Bile duct (tissue), 1 donor: ENCODE data around the genes OR6Q1, OR9Q2, MPEG1, OR5A2, OR5A1 and OSBP.

- PRO-cap: no peak
Observed at GRCh38 chr11:57639520-57640177, 10.1 kb downstream of the YPEL4 start.

- PRO-cap: no peak
Observed at GRCh38 chr11:57644821-57646074, 4.5 kb downstream of the YPEL4 start.

- PRO-cap: no peak
Observed at GRCh38 chr11:57660772-57661405, 3.3 kb downstream of the CLP1 start.

DNA sequence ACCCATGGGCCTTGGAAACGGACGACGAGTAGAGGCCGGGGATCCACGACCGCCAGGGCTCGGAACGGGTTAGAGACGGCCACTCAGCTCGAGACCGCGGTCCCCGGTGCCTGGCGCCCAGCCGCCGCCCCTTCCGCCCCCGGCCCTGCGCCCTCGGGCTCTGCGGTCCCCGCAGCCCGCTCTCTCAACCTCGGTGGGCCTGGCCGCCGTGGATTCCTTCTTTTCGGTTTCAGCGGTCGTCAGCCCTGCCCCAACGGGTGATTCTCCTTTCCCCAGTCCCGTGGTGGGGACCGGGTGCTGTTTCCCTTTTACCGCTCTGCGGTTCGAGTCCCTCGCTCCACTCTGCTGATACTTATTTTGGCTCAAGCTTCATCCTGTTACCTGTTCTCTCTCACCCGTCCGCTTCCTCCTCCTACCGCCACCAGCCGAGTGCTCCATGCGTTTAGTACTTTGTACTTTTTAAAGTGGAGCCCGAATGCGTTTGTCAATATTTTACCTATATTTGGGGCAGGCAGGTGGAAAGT is 488 bp downstream of the ZDHHC5 start:
- PRO-cap: no peak

GRCh38 chr11:58030720-58031223 is at the start of gene OR6Q1:
TSS of gene OR6Q1 (plus strand) at chr11:58030953.
- PRO-cap: no peak

- PRO-cap: no peak
Observed at GRCh38 chr11:58188735-58189207, at the start of gene OR9Q2. TSS of gene OR9Q2 (plus strand) at chr11:58189070.

DNA sequence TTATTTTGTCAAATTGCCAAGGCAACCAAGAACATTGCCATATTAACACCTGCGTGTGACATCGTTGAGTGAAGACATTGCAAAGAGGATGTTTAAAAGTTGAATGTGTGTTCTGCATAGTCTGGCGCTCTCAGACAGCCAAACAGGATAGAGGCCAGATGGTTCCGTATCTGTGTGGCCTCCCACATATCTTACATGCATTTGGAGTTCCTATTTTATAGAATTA is 17.4 kb upstream of the OR5B21 start:
- PRO-cap: no peak

DNA sequence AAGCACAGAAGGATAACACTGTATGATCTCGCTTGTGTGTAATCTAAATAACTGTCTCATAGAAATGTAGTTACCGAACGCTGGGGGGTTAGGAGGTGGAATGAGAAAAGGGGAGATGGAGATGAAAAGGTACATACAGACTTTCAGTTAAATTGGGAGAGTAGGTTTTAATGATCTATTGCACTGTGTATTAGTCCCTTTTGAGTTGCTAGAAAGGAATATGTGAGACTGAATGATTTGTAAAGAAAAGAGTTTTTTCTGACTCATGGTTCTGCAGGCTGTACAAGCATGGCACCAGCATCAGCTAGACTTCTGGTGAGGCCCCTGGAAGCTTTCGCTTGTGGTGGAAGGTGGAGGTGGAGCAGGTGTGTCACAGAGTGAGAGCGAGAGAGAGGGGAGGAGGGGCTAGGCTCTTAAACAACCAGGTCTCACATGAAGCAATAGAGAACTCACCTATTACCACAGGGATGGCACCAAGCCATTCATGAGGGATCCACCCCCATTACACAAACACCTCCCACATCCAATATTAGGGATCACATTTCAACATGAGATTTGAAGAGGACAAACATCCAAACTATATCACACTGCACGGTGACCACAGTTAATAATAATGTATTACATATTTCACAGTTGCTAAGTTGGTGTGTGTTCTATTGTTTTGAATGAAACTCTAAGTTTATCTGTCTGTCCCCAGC is 13.9 kb downstream of the ZFP91 start:
- PRO-cap: no peak

GRCh38 chr11:58609715-58610650 is 12.5 kb upstream of the CNTF start:
- PRO-cap: no peak

- PRO-cap: no peak
Observed at GRCh38 chr11:58734892-58735663, 3.3 kb upstream of the GLYAT start.

DNA sequence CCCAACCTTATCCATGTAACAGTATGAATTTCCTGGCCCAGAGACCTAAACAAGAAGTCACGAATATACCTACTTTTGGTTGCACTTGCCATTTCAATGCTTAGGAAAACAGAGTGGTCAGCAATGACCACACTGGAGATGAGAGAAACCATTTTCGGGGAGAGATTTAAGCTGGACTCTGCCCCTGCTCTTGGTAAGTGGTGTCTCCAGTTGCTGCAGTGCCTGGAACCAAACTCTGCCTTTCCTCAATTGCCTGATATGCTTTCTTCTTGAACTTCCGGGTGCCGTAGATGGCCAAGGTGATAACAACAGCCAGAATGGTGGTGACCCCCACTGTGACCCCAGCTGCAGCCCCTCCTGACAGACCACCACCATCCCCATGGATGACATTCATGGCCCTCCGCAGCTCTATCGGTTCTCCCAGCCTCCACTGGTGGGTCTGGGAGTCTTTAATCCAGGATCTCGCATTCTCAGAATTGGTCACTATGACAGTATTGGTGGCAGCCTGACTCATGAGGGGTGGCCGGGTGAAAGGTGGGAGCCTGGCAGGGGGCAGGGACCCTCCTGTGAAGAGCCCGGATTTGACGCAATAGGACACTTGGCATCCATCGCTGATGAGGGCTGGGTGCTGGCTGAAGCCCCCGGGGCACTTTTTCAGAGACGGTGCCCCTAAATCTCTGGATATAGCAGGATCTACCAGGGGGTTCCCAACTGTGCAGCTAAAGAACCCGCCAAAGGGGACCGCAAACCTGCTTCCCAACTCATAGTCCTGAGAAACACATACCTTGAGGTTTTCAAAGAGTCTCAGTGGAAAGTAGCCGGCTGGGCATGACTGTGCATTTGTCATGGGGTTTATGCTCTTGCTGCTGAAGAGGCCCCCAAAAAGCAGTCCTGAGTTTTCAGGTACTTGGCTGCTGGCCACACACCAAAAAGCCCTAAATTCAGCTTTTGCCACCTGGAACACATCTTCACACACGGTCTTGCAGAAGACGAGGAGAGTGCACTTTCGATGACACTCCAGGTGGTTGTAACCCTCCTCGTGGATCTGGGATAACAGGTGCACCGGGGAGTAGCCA is 1.8 kb downstream of the MPEG1 start:
- PRO-cap: no peak

DNA sequence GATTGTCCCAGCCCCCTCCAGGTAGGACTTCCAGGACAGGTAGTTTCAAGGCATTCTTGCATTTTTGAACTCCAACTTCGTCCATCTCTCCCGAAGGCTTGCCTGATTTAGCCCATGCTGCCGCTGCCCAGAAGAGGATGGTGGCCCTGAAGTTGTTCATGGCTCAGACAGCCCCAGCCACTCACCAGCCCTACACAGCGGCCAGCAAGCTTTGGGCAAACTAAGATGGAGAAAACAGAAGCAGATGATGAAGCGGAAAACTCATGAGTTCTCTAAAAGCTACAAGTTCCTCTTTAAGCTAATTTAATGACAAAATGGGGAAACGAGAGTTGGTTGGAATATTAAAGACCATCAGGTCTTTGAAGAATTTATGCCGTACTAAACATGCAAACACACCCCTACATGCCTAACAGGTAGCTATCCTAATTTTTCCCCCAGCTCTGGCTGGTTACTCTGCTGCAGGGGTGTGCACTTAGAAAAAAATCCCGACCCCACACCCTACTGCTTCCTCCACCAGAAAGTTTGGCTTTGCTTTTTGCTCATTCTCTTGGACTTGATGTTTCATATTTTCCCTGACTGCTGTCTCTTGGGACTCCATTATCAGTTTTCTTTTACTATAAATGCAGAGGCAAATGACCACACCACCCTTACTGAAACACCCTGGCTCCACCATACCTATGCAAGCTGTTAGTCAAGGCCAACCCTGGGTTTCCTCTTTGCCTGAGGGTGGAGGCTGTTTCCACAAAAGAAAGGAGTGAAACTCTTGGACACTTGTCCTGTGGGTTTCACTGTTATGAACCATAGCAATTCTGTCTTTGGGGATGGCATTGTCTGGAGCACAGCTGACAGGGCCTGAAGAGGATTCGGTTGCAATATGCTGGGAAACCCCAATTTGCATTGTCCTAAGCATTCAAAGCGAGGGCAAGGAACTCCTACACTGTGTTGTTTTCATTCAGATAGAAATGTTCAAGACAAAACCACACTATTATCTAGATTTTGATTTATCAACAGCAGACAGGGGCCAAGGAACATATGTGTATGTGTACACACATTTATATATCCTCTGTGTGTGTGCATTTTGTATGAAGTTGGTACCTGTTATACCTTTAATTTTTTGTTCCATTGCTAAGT is at the start of gene MPEG1:
MPEG1 (minus strand) TSS at position 222 of the 1,131 bp plus-strand sequence.
- PRO-cap: bidirectional peak, plus-strand start at position 372 of the sequence, minus-strand start at position 213 of the sequence

- PRO-cap: unidirectional peak, minus-strand start at chr11:59273471
Observed at GRCh38 chr11:59272934-59273948, 60.5 kb upstream of the MPEG1 start.

DNA sequence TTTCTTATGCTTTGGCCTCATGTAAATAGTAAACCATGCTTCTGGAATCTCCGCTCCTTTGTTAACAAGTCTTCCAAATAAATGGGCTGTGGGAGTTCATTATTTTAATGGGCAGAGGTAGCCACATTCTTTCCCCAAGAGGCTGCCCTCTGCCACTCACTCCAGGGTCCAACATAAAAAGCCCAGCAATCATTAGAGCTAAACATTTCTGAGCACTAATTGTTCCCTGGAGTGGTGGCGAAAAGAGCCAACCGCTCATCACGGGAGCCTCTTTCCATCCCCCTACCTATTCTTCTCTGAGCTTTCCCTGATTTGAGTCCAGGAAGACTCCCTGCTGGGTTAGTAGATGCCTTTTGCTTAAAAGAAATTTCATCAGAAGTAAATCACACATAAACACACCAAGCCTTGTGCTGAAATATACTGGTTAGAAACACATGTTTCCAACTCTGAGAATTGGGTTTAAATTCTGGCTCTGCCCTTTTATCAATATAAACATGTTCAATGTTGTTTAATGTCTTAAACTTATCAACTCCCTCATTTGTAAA is at the start of gene OR5A2:
OR5A2 (minus strand) TSS at position 103 of the 545 bp plus-strand sequence.
- PRO-cap: no peak

GRCh38 chr11:59436200-59436599 is at the start of gene OR5A1:
TSS of gene OR5A1 (plus strand) at chr11:59436469.
- PRO-cap: no peak

- PRO-cap: no peak
Observed at GRCh38 chr11:59551436-59551567, 40.0 kb downstream of the OR4D9 start.

DNA sequence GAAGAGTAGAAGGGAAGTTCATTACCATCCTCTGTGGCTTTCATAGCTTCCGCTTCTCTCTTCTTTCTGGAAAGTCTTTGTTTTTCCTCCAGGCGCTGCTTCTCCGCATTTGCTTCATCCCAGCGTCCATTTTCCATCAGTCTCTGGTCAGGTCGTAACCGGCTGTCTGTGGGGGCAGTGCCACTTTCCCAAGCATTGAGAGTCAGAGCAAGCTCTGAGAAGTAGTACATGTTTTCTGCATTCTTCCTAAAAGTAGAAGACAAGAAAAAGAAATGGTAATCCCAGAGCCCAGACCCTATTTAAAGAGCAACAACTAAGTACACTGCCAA is 38.8 kb downstream of the OSBP start:
- PRO-cap: no peak

- PRO-cap: bidirectional peak, plus-strand start at chr11:59616165, minus-strand start at chr11:59615699
Observed at GRCh38 chr11:59614915-59615976, at the start of gene OSBP. TSS of gene OSBP (minus strand) at chr11:59615774.

DNA sequence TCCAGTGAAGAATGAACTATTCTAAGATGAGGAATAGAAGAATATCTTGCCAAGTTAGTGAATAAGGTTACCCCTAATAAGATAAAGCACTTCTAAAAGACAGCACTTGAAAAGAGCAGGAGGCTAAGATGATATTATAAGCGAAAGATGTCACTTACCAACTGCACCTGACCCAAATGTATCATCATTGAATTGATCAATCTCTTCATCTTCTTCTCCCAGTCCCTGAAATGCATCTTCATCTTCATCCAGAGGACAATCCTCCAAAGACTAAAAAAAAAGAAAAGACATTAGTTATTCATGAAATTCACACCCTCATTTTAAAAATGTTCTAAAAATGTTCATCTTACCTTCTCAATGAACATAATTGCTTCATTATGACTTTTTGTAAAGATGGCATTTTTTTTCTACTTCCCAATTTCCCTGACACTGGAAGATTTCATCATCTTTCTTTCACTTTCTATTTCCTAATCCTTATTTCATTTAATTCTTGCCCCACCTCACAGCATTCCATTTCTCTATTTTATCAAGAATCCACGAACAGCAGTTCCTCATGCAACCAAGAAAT is 2.1 kb downstream of the PATL1 start:
- PRO-cap: no peak

- PRO-cap: no peak
Observed at GRCh38 chr11:59772104-59772718, 17.0 kb downstream of the STX3 start.